Osteoblast (primary cell): ENCODE results near the genes LIMD1, XCR1, CCR3 and TDGF1.

DNA sequence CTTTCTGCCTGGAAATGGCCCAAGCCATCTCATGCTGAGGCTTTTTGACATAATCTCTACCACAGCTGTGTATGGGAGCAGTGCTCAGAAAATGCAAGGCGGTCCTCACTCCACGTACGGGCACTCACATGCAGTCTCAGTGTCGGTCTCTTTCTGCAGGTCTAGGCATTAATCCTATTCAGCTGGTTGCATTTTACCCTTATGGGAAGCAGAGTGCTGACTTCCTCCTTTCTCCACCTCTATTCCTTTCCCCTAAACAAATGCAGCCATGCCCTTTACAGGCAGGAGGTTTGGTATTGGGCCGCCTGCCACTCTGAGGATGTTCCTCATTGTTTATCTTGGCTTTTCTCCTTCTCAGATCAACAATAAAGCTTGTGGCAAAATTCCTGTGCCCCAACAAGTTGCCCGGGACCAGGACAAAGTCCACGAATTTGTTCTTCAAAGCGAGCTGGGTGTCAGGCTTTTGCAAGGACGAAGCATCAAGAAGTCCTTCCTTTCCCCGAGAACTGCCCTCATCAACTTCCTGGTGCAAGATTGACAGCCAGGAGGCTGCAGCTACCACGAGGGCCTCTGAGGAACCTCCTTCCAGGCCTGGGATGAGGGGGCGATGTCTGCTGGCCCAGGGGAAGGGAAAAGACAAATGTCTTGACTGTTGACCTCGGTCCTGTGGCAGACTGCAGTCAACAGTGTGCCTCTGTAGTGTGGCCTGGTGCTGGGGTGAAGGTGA, 47.4 kb upstream of the LIMD1 start:
- CAGE, long polyA plus RNA, result no peak
- RRBS, result no CpG with 5 or more reads among the region's 13 CpGs

- CAGE, long polyA plus RNA, result no peak
- RRBS, result no CpG with 5 or more reads among the region's 6 CpGs
Measured at GRCh38 chr3:45559812-45560242, 34.7 kb upstream of the LIMD1 start.

GRCh38 chr3:45593861-45594756, at the start of gene LIMD1:
LIMD1 (plus strand) TSS chr3:45594751.
- CAGE, long polyA plus RNA, result no peak
- RRBS, result 2% methylated on average over 47 of the region's 92 CpGs

DNA sequence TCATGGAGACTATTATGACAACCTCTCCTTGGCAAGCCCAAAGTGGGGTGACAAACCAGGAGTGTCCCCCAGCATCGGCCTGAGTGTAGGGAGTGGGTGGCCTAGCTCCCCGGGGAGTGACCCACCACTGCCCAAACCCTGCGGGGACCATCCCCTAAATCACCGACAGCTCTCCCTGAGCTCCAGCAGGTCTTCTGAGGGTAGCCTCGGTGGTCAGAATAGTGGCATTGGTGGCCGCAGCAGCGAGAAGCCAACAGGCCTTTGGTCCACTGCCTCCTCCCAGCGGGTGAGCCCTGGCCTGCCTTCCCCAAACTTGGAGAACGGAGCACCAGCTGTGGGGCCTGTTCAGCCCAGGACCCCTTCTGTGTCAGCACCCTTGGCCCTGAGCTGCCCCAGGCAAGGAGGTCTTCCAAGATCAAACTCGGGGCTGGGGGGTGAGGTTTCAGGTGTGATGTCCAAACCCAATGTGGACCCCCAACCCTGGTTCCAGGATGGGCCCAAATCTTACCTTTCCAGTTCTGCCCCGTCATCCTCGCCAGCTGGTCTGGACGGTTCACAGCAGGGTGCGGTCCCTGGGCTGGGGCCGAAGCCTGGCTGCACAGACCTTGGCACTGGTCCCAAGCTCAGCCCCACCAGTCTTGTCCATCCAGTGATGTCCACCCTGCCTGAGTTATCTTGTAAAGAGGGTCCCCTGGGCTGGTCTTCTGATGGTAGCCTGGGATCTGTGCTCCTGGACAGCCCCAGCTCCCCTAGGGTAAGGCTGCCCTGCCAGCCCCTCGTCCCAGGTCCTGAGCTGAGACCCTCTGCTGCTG, 1.1 kb downstream of the LIMD1 start:
- CAGE, long polyA plus RNA, result no peak
- RRBS, result no CpG with 5 or more reads among the region's 16 CpGs

DNA sequence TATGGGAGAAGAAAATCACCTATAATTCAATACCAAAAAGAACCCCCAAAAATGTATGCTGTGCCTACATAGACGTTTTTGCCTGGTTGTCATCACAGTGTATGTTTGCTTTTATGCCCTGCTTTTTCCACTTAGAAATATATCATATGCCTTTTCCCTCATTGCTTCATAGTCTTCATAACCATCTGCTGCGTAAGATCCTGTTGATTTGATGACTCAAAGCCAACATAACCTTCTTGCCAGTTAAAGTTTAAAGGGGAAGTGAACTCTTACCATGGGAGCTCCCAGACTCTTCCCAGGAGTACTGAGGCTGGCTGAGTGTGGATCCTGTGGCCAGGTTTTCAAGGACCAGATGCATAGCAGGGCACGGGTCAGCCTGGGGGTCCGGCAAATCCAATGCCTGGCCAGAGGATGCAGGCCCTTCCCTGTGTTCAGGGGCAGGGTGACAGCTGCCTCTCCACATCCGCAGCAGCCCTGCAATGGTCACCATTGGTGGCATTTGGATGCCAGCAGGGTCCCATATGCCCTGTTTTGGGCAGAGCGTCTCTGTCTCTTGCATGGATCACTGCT, 42.0 kb upstream of the SACM1L start:
- CAGE, long polyA plus RNA, result no peak
- RRBS, result no CpG with 5 or more reads among the region's 6 CpGs

- CAGE, long polyA plus RNA, result no peak
- RRBS, result 4% methylated on average over 2 of the region's 21 CpGs
Measured at GRCh38 chr3:45688370-45688993, 714 bp upstream of the SACM1L start.

DNA sequence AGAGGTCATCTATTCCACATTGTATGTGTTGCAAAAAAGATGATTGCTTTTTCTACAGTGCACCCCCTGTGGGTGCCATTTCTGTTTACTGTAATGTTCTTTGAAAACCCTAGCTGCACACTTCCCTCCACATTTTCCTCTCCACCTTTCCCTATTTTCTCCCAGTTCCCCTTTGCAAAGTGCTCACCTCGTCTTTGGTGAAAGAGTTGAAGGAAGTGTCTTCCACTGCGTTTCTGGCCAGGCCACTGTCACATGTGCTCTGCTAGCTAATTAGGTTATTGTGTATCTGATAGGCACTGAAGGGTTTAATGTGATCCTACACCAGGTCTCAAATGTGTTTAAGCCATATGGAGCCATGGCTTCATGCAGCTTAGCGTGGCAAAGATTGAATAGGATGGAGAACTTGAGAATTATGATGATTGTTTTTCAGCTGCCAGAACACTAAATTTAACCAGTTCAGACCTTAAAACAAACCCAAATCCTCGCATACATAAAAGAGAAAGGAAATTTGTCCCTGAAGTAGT, 1.5 kb downstream of the SACM1L start:
- CAGE, long polyA plus RNA, result no peak
- RRBS, result no CpG with 5 or more reads among the region's 4 CpGs

- CAGE, long polyA plus RNA, result no peak
- RRBS, result no CpG with 5 or more reads among the region's 4 CpGs
Measured at GRCh38 chr3:45964770-45965271, 21.6 kb downstream of the CXCR6 start.

DNA sequence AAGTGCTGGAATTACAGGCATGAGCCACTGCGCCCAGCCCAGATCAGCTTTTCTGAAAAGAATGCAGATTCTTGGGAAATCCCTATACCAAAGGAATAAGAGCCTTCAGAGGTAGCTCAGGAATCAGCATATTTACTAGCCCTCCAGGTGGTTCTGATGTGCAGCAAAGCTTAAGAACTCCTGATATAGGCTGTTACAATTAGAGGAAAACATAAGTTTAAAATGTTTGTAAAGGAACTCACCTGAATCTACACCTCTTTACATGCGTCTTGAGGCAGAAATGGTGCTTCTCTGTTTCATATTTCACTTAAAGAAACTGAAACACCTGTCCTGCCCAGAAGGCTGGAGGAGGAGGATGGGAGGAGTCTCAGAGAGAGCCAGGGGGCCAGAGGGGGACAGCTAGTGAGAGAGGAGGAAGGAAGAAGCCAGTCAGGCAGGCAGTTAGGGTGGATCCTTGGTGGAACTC, at the start of gene XCR1:
Gene XCR1 (minus strand): TSS at position 309 of the 466 bp plus-strand sequence.
- CAGE, long polyA plus RNA, result no peak
- RRBS, result no CpG with 5 or more reads among the region's 2 CpGs

DNA sequence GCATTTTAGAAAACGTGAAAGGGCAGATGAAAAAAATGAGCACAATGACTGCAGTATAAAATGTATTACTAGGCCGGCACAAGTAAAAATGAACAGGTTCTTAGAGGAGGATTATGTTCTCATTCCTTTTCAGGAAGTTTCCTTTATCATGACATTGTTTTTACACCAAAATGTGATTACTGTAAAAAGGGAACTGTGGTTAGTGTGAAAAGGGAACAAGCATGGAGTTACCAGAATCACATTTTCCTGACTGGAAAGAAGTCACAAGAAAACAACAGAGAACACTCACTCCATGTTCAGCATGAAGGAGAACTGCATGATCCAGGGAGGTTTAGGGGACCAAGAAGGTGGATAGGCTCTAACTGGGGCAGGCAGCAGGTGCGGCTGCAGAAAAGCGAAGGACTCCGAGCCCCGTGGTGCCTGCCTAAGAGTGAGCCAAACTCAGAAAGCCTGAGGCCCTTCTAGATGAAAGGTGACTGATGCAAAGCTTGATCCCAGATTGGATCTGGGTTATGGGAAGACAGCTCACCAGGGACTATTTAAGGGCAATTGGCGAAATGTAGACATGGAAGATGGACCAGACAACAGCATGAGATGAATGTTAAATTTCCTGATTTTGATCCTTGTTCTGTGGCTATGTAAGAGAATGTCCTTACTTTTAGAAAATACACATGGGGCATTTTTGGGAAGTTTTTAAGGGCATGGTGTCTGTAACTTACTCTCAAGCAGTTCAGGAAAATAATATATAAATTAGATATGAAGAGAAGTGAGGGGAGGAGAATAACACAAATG, 77.3 kb downstream of the CCR1 start:
- CAGE, long polyA plus RNA, result no peak
- RRBS, result no CpG with 5 or more reads among the region's 7 CpGs

GRCh38 chr3:46242168-46242677, at the start of gene CCR3:
CCR3 (plus strand) TSS chr3:46242460.
- CAGE, long polyA plus RNA, result no peak
- RRBS, result no CpG with 5 or more reads among the region's 5 CpGs

GRCh38 chr3:46353024-46353367, 915 bp upstream of the CCR2 start:
- CAGE, long polyA plus RNA, result no peak
- RRBS, result no CpG with 5 or more reads among the region's 4 CpGs

GRCh38 chr3:46406199-46406920, 699 bp upstream of the CCRL2 start:
- CAGE, long polyA plus RNA, result no peak
- RRBS, result no CpG with 5 or more reads among the region's 10 CpGs

- CAGE, long polyA plus RNA, result no peak
- RRBS, result no CpG with 5 or more reads among the region's 4 CpGs
Measured at GRCh38 chr3:46429705-46429904, 22.5 kb downstream of the CCRL2 start.

GRCh38 chr3:46462526-46462880, 2.2 kb downstream of the LTF start:
- CAGE, long polyA plus RNA, result no peak
- RRBS, result no CpG with 5 or more reads among the region's 2 CpGs

- CAGE, long polyA plus RNA, result no peak
- RRBS, result no CpG with 5 or more reads among the region's 10 CpGs
Measured at GRCh38 chr3:46484859-46485483, 12.8 kb upstream of the RTP3 start.

- CAGE, long polyA plus RNA, result no peak
- RRBS, result no CpG with 5 or more reads among the region's 3 CpGs
Measured at GRCh38 chr3:46513087-46513559, 15.3 kb downstream of the RTP3 start.

DNA sequence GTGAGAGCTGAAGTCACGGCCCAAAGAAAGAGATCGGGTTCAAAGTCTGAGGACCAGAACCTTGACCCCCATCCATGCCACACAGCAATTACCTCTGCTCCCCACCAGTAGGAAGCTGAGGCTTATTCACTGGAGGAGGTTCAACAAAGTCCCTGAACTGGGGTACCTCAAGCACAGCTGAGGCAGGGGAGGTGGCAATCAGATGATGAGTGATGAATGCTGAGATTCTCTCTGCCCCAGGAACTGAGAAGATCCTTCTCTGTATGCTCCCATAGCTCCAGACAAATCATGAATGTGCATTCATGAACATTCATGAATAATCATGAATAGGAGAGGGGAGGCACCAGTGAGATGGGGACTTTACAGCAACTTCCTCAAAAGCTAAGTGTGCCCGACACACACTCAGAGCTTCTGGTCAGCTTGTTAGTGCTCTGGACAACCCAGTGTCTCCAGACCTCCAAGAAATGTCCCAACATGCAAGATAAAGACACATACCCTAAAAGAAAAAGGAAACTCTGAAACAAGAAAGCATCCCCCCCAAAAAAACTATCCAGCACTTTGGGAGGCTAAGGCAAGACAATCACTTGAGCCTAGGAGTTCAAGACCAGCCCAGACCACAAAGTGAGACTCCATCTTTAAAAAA, 24.3 kb downstream of the LRRC2 start:
- CAGE, long polyA plus RNA, result no peak
- RRBS, result no CpG with 5 or more reads among the region's 3 CpGs

DNA sequence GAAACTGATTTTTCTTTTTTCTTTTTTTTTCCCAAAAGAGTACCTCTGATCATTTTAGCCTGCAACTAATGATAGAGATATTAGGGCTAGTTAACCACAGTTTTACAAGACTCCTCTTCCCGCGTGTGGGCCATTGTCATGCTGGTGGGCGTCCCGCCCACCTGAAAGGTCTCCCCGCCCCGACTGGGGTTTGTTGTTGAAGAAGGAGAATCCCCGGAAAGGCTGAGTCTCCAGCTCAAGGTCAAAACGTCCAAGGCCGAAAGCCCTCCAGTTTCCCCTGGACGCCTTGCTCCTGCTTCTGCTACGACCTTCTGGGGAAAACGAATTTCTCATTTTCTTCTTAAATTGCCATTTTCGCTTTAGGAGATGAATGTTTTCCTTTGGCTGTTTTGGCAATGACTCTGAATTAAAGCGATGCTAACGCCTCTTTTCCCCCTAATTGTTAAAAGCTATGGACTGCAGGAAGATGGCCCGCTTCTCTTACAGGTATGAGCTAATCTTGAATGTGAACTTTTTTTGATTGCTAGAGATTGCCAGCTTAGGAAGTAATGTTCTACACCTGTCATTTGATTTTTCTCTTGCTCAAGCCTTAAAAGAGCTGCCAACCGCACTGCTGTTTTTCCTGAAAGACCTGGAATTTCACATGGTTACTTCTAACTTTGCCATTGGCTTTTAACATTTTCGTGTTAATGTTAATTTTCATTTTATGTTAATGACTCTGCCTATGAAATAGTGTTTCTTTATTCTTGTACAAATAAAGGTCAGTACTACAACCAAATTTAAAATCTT, at the start of gene TDGF1:
Gene TDGF1 (plus strand): TSS at position 270 of the 789 bp plus-strand sequence.
- CAGE, long polyA plus RNA, result no peak
- RRBS, result no CpG with 5 or more reads among the region's 18 CpGs

- CAGE, long polyA plus RNA, result no peak
Measured at GRCh38 chr3:46696656-46696990, 3.1 kb upstream of the ALS2CL start.